Heart right ventricle (tissue), 2 donors: ENCODE measurements around a stretch of chr1.

DNA sequence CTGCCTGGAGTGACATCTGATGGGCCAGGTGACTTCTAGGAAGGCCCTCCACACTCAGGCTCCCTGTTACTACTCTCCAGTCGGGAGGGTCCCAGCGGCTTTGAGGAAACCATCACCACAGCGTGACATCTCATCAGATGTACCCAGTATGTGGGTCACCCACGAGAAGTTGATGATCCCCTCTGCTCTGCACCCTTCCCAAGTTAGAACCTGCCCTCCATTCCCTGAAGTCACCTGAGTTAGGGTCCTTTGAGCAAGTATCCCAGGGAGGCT is 201.5 kb downstream of the C1orf94 start:
- PRO-cap, 2 experiments, result no peak in any of the 2 experiments

DNA sequence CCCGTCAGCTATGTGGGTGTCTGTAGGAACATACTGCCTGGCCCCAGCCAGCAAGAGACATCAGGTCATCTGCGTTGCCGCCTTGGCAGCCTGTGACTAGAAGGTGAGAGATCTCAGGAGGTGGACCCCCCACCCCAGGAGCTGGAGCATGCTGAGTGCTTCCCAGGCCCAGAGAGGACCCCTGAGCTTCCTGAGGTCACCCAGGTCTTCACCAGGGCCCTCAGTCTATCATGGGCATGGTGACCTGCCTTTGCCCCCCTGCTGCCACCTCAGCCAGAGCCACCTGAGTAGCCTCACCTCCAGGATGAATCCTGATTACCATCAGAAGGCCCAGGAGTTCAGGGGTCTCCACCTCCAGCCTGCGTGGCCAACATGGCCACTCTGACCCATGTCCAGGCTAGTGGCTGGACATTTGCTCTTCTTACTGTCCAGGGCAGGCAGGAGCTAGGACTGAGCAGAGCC is 250.6 kb downstream of the C1orf94 start:
- PRO-cap, 2 experiments, result peak in 1 of 2 experiments; most common minus-strand start position 271 of the sequence (in 1)

DNA sequence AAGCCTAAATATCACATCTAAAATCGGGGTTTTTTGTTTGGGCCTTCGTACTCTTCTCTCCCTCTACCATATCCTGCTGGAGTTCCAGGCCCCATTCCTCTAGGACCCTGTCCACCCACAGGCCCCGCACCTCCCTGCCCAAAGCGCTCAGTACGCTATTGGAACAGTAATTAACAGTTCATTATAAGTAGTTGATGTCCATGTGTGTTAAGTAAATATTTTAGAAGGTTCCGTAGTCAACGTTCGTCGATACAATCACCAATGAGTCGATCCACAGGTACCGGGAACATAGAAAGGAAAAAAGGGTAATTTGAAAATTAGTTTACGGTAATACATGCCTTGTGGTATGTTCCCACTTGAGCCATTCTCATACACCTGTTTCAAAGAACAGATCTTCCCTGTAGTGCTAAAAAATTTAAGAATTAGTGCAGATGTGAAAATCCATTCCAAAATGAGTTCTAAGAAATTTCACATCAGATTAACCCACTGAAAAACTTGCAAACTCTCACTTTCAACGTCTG is 8.4 kb downstream of the SFPQ start:
- PRO-cap, 2 experiments, result no peak in any of the 2 experiments

DNA sequence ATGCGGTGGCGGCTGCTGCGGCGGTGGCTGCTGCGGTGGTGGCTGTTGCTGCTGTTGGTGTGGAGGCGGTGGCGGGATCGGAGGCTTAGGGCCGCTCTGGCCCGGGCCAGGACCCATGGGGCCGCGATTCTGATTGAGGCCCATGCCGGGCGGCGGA is 272 bp downstream of the SFPQ start:
- PRO-cap, 2 experiments, result no peak in any of the 2 experiments

GRCh38 chr1:35397156-35397706 is 128.7 kb downstream of the ZMYM4 start:
- PRO-cap, 2 experiments, result no peak in any of the 2 experiments

DNA sequence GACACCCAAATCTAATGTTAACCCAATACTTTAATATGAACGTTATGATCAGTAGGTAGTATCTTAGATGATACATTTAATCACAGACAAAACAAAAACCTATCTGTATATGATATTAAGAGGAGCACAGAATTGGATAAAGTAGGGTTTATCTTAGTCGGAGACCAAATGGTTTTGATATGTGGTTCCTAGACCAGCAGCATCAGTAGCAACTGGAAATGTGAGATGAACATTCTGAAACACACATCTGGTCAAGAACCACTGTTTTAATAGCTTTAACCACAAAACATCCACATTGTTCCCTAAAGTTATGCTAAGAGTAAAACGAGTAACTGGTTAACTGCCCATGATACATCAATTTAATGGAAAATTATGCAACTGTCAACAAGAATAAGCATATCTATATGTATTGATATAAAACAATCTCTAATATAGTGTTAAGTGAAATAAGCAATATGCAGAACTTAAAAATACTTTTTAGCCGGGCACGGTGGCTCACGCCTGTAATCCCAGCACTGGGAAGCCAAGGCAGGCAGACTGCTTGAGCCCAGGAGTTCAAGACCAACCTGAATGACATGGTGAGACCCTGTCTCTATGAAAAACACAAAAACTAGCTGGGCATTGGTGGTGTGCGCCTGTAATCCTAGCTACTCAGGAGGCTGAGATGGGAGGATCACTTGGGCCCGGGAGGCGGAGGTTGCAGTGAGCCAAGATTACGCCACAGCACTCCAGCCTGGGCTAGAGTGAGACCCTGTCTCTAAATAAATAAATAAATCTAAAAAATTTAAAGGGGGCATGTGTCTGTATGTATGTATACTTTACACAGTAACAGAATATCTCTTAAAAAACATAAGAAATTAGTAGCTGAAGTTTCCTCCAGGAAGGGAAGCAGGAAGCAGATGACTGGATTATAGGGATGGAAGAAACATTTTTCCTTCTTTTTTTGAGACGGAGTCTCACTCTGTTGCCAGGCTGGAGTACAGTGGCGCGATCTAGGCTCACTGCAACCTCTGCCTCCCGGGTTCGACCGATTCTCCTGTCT is 28.8 kb downstream of the TFAP2E start:
- PRO-cap, 2 experiments, result no peak in any of the 2 experiments

GRCh38 chr1:35769041-35769822 is 546 bp downstream of the CLSPN start:
- PRO-cap, 2 experiments, result peak in 2 of 2 experiments; most common plus-strand start chr1:35769572 (in 1); most common minus-strand start chr1:35769471 (in 1)

- PRO-cap, 2 experiments, result no peak in any of the 2 experiments
Measured at GRCh38 chr1:35779746-35780017, 9.9 kb upstream of the CLSPN start.

GRCh38 chr1:35921315-35922039 is 9.4 kb upstream of the AGO3 start:
- PRO-cap, 2 experiments, result no peak in any of the 2 experiments

DNA sequence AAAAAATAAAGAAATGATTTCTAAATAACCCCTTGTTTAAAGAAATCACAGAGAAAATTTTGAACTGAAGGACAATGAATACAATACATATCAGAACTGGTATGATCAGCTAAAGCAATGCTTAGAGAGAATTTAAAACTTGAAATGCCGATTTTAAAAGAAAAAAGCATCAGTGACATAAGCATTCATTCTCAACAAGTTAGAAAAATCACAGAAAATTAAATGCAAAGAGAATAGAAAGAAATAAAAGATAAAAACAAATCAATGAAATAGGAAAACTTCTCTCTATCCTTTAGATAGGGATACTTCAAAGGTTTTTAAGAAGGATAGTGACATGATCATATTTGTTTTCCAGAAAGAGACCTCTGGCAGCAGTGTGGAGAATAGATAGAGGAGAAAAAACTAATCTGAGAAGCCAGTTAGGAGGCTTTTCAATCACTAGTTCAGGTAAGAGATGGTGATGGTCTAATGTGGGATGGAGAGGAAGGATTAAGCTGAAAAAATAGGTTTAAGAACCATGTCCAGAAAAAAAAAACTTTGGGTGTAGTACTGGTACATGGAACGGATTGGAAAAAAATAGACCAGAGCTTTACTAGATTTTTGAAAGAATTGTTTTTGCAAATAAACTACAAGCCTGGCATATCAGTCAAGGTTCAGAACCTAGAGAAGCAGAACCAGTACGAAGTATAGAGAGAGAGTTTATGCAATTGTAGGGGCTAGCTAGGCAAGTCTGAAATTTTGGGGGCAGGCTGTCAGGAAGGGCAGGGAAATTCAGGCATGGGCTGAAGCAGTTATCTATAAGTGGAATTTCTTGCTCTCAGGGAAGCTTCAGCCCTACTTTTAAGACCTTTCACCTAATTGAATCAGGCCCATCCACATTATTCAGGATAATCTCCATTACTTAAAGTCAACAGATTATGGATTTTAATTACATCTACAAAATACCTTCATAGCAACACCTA is 51.6 kb downstream of the AGO3 start:
- PRO-cap, 2 experiments, result no peak in any of the 2 experiments

GRCh38 chr1:36066513-36067209 is 17.2 kb upstream of the TEKT2 start:
- PRO-cap, 2 experiments, result no peak in any of the 2 experiments

GRCh38 chr1:36089553-36090152 is 961 bp downstream of the ADPRS start:
- PRO-cap, 2 experiments, result no peak in any of the 2 experiments

DNA sequence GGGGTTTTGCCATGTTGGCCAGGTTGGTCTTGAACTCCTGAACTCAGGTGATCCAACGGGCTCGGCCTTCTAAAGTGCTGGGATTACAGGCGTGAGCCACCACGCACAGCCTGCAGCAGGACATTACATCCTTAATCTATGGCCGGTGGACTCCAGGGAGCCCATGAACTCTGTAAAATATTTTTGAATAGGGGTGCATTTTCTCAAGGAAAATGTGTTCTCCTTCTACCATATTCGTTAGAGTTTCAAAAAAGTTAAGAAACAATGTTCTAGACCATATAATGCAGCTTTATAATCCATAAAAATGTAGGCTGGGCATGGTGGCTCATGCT is 4.3 kb downstream of the THRAP3 start:
- PRO-cap, 2 experiments, result no peak in any of the 2 experiments

DNA sequence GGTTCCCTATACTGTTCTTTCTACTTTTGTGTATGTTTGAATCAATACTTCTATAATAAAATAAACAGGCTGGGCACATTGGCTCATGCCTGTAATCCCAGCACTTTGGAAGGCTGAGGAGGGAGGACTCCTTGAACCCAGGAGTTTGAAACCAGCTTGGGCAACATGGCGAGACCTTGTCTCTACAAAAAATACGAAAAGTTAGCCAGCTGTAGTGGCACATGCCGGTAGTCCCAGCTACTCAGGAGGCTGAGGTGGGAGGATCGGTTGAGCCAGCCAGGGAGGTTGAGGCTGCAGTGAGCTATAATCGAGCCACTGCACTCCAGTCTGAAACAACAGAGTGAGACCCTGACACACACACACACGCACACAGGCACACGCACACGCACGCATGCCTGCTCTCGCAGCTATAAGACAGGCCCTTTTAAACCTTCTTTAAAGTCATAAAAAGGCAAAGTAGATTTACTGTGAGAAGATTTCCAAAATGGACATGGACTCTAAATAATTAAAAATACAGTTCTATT is 36.1 kb upstream of the SH3D21 start:
- PRO-cap, 2 experiments, result no peak in any of the 2 experiments

GRCh38 chr1:36300728-36301200 is 5.4 kb upstream of the SH3D21 start:
- PRO-cap, 2 experiments, result no peak in any of the 2 experiments

DNA sequence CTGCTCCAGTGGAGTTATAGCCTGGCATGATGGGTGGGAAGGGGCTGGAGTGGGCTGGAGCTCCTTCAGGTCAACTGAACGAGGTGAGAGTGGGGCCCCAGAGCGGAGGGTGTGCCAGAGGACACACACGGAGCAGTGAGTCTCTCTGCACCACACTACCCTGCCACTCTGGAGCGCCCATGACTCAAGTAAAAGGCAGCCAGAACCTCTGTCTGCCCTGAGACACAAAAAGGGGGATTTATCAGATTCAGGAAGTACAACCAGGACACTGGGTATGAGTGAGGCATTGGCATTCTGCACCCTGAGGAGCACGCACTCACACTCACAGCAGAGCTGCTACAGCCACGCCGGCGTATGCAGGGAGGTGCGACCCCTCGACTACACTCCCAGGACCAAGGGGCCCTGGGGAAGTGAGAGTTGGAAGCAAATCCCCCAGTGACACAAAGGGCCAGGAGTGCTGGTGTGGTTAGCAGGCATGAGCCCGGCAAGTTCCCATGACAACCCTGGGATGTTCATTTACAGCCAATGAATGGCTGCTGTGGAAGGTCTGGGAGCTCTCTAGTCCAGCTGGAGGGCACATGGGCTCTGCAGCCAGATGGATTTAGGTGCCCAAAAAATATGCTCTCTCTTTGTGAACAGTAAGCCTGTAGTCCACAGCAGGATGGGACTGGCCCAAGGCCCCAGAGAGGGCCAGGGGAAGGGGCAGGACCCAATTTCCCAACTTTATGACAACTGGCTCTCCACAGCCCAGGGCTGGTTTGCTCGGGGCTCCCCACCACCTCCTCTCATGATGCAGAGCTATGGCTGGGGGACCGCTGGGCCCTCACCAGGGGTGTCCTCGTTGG is 28.1 kb upstream of the EVA1B start:
- PRO-cap, 2 experiments, result no peak in any of the 2 experiments

- PRO-cap, 2 experiments, result peak in 2 of 2 experiments; most common plus-strand start chr1:36386209 (in 2); most common minus-strand start chr1:36386531 (in 2)
Measured at GRCh38 chr1:36386091-36386853, 548 bp upstream of the STK40 start.

DNA sequence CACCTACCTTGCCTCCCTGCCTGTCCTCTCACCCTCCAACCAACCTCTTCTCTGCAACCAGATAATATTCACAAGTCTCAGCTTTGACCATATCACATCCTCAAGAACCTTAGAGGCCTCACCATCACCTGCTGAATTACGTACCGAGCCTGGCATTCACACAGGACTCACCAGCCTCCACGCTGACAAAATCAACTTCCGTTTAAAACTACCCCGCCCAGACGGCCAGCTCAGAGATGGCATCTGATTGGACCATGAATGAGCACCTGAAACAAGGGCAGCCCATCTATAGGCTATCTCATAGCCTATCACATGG is 50.7 kb upstream of the ZC3H12A start:
- PRO-cap, 2 experiments, result no peak in any of the 2 experiments

DNA sequence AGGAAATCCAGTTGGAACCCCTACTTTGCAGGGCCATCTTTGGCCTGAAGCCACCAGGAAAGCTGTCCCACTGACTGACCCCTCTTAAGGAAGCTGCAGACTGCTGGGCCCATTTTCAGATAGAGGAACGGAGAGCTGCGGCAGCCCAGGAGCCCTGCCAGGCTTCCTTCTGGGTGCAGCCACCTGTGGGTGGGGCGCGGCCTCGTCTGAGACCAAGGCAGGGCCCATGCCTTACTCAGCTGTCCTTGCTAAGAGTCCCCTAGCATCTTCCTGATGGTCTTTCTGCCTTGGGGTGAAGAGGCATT is 4.8 kb downstream of the ZC3H12A start:
- PRO-cap, 2 experiments, result no peak in any of the 2 experiments

GRCh38 chr1:37540185-37541085 is 13.7 kb downstream of the SNIP1 start:
- PRO-cap, 2 experiments, result no peak in any of the 2 experiments